HL-60 (cell line): Measurements from ENCODE around the genes SHCBP1, CBLN1 and ADCY7.

DNA sequence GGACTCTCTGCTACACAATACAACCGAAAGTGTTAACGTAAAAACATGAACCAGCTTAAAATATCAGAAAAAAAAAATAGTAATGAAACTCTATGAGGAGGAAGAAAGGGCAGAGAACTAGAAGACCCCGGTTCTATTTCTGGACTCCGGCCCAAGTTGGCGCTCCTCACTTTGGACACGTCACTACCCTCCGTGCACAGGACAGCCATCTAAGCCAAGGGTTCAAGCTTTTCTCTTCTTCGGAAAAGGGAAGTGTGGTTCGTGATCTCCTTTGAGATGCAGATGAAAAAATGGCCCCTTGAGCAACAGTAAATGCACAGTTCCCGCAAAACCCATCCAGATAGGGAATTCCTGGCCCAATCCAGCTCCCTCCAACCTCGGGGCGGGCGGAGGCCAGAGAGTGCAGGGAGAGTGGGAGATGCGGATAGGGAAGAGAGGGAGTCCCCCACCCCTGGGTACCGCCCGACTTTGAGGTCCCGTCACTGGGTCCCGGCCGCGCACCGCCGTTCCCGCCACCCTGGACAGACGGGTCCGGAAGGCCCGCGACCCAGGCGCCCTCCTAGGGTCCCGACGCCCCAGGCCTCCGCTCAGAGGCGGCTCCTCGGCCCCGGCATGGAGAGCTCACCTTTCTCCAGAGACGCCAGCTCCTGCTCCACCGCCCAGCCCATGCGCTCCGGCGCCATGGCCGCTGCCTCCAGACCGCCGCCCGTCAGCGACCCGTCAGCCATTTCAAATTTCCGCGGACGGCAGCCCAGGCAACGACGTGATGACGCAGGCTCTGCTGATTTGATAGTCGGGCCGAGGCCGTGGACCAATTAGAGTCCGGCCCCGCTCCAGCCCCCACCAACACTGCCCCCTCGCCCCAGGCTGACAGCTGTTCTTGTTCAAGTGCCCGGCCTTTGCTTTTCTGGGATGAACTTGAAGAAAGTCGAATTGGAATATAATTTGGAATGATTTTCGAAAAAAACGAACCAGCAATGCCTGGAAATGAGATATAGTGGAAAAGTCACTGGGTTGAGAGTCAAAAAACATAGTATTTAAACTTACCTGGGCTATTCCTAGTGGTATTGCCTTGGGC lies at the start of gene SHCBP1:
Gene SHCBP1, minus strand, starts transcription at position 748 of the 1,078 bp plus-strand sequence.
- RRBS: 3% methylated on average over 22 of the region's 61 CpGs

DNA sequence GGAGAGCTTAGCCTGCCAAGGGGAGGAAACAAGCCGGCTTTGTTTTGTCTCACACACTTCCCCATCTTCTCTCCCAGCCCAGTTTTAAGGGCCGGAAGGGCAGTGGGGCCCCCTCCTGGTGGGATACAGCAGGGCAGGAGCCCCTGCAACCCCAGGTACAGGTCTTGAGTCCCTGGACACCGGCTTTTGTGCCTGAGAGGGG lies 2.1 kb upstream of the SHCBP1 start:
- RRBS: no CpG with 5 or more reads among the region's 3 CpGs

GRCh38 chr16:46690007-46690511 lies 600 bp downstream of the ORC6 start:
- RRBS: 3% methylated on average over 10 of the region's 29 CpGs

GRCh38 chr16:46756357-46757221 lies 8.4 kb upstream of the MYLK3 start:
- RRBS: no CpG with 5 or more reads among the region's 20 CpGs

DNA sequence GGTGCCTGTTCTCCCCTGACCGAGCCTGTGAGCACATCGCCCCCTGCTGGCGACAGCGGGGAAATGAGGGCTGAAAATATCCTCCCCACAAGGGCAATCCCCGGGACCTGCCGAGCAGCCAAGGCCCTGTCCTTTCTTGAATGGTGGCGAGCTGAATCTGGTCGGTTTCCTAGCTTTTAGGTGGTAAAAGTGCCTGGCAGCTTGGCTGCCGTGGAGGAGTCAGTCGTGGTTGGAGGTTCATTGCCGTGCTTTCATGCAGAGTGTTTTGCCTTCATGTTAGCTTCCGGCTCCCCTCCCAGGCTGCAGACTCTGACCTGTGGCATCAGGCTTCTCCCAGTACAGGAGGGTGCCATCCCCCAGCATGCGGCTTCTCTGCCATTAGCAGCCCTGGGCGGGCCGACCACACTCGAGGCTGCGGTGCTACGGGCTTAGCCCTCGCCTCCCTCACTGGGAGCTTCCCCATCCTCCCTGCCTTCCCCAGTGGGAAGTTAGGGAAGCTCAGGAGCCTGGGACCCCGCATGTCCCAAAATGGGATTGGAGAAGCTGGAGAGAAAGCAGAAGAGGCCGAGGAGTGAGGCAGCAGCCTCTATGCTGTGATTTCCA lies 43.5 kb downstream of the DNAJA2 start:
- RRBS: 9% methylated on average over 2 of the region's 21 CpGs

DNA sequence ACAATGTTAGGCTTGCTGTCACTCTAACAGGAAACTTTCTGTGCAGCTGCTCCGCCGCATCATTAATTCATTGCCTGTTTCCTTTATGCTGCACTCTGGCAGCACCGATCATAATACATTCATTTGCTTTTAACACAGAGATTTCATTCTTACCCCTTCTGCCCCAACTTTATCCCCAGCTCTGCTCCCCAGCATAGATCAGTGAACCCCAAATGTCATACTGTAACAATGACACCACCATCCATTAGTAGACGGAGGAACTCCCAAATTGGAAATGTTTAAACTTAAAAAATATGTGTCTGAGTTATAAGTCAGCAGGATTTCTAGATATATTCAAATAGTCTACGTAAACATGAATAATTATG lies 110.2 kb downstream of the ABCC12 start:
- RRBS: no CpG with 5 or more reads among the region's 5 CpGs

DNA sequence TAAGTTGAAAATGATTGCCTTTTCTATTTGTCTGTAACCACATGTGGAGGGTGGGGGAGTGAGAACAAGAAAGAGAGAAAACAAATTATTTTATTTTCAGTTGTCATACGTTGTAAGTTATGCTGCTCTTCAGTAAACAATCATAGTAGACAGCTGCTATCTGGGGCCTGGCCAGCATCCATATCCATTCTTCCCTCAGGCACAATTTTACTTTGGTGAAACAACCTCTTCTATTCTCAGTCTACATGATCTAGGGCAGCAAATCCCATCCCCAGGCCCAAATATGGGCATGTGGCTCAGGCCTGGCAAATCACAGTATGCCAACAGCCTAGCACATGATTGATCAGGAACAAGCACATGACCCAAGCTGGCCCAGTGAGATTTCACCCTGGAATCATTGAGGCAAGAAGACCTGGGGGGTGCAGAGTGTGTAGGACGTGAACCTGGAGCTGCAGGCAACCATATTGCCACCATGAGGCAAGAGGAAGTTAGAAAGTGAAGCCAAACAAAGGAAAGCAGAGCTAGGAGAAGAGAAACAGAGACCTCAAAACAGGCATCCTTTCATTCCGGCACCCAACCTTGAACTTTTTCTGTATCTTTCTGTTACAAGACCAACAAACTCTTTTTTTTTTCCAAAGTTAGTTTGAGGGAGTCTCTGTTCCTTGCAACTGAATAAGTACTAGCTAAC lies 10.2 kb upstream of the ABCC12 start:
- RRBS: no CpG with 5 or more reads among the region's 3 CpGs

- RRBS: no CpG with 5 or more reads among the region's 2 CpGs
Observed at GRCh38 chr16:48355948-48356357, 29.3 kb downstream of the SIAH1 start.

GRCh38 chr16:48393729-48394431 lies 8.7 kb upstream of the SIAH1 start:
- RRBS: no CpG with 5 or more reads among the region's 12 CpGs

DNA sequence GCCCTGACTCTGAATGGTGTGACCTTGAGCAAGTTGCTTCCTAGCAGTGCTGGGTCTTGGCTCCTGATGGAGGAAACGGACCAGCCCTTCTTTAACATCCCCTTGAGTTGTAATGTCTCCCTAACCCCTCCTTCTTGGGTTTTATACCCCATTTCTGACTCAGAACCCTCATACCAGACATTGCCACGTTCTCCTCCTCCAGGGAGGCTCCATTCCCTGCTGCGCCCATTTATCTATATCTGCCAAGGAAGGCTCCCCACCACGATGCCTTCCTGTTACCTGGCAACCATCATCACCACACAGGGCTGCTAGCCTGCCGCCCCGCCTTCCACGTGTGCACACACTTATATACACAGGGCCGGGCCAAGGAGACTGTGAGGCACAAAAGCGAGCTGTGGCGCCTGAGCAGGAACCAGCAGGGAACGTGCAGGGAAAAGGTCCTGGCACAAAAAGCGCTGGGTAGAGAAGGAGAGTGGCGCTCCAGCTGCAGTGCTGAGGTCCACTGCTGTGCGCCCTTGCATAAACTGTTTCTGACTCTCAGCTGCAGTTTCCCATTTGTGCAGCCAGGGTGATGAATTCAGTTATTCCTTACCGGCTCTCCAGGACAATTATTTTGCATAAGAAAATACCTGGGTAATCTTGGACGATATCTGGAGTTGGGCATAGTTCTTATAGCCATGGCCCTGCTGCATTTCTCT lies 261.8 kb downstream of the CBLN1 start:
- RRBS: no CpG with 5 or more reads among the region's 16 CpGs

- RRBS: 12% methylated on average over 66 of the region's 152 CpGs
Observed at GRCh38 chr16:49281725-49282765, at the start of gene CBLN1. TSS of gene CBLN1 (minus strand) at chr16:49281838.

GRCh38 chr16:49452467-49453126 lies 79.0 kb downstream of the C16orf78 start:
- RRBS: no CpG with 5 or more reads among the region's 16 CpGs

DNA sequence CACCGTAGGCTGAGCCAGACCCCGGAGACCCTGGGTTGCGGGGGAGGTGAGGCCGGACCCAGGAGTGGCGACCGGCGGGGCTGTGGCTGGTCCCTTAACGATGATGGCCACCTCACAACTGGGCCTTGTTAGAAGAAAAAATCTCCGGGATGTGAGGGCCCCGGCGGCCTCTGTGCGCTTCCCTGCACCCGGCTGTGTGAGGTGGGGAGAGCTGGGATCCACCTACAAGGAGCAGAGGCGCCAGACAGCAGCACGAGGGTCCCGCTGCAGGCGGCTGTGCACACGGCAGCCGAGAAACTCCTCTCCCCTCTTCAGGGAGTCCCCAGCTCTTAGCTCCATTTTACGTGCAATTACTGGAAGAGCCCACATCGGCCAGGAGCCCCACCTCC lies 91.6 kb downstream of the C16orf78 start:
- RRBS: 94% methylated on average over 4 of the region's 21 CpGs

- RRBS: 42% methylated on average over 10 of the region's 32 CpGs
Observed at GRCh38 chr16:49698197-49698906, 157.6 kb downstream of the ZNF423 start.

DNA sequence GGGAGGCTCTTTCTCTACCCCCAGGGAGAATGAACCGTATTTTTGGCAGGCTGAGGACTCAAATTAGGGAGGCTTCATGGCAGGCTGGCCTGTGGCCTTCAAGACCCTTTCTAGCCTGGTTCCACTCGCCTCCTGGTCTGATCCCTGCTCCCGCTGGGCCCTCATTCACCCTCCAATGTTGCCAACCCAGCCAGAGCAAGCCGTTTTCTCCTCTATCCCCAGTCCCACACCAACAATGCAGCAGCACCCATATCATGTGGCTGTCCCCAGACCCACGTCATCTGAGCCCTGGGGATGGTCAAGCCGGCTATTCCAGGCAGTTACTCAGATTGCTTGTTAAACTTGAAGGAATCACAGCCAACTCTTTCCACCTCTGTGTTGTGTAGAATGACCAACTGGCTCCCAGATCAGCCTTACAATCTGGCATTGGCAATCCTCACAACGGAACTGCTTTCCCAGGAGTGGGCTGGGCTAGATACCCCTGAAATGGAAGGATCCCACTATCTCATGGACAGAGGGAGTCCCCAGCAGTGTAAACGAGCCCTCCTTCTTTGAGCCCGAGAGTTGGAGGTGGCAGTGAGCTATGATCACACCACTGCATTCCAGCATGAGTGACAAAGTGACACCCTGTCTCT lies 27.0 kb downstream of the ZNF423 start:
- RRBS: no CpG with 5 or more reads among the region's 9 CpGs

- RRBS: no CpG with 5 or more reads among the region's 6 CpGs
Observed at GRCh38 chr16:50155596-50156153, 2.6 kb downstream of the TENT4B start.

GRCh38 chr16:50266250-50266756 lies at the start of gene ADCY7:
TSS of gene ADCY7 (plus strand) at chr16:50266551.
- RRBS: 6% methylated on average over 7 of the region's 18 CpGs

DNA sequence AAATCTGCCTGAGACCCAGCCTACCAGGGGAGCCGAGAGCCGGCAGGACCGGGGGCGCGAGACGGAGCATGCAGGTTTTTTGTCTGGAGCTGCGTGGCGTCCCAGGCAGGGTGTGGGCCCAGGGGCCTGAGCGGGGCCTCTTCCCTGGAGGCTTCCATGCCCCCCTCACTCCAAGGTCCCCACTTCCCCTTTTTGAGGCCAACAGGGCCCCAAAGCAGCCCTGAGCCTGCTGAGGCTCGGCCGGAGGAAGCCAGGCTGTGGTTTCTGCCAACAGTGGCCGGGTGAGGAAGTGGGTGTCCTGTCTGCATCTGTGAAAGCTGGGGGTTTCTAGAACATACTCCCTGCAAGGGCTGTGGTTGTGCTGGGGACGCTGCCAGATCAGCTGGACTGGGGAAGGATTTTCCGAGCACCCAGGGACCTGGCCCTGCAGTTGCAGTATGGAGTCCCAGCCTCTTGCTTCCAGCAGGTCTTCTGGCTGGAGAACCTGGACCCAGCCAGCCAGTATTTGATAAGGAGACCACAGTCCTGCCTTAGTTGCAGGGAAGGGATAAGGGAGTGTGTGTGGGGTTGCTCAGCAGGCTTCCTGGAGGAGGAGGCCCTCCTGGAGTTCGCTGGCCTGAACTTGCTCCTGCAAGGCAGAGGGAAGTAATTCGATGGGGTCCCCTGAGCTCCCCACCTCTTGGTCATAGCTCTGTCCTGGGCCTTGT lies 15.7 kb downstream of the ADCY7 start:
- RRBS: 0% methylated on average over 1 of the region's 16 CpGs